Left lung (tissue), 1 donor: ENCODE results near the genes BANK1, ARHGEF38 and HADH.

- PRO-cap = no peak
These were observed 162.7 kb downstream of the PPP3CA start for GRCh38 chr4:101184618-101185111.

GRCh38 chr4:101200479-101201144 lies 146.7 kb downstream of the PPP3CA start:
- PRO-cap = no peak

GRCh38 chr4:101790374-101791311 lies at the start of gene BANK1:
Gene BANK1, plus strand, starts transcription at chr4:101790730.
- PRO-cap = bidirectional peak, plus-strand start at chr4:101790661, minus-strand start at chr4:101790882

DNA sequence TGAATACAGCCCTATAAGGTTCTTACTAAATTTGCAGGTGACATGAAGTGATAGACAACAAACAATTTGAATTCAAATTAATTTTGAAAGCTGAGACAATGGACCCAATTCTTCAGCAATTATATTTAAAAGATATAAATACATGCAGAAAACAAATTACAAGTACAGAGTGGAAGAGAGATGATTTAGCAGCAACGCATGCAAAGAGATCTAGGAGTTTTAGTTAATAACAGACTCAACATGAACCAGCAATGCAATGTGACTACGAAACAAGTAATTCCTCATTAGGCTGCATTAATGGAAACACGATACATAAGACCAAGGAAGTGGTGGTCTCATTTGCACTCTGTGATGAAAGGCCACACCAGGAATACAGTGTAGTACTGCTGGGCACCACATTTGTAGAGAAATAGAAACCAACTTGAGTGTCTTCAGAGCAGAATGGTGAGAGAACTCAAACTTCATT lies 50.6 kb downstream of the NFKB1 start:
- PRO-cap = no peak

DNA sequence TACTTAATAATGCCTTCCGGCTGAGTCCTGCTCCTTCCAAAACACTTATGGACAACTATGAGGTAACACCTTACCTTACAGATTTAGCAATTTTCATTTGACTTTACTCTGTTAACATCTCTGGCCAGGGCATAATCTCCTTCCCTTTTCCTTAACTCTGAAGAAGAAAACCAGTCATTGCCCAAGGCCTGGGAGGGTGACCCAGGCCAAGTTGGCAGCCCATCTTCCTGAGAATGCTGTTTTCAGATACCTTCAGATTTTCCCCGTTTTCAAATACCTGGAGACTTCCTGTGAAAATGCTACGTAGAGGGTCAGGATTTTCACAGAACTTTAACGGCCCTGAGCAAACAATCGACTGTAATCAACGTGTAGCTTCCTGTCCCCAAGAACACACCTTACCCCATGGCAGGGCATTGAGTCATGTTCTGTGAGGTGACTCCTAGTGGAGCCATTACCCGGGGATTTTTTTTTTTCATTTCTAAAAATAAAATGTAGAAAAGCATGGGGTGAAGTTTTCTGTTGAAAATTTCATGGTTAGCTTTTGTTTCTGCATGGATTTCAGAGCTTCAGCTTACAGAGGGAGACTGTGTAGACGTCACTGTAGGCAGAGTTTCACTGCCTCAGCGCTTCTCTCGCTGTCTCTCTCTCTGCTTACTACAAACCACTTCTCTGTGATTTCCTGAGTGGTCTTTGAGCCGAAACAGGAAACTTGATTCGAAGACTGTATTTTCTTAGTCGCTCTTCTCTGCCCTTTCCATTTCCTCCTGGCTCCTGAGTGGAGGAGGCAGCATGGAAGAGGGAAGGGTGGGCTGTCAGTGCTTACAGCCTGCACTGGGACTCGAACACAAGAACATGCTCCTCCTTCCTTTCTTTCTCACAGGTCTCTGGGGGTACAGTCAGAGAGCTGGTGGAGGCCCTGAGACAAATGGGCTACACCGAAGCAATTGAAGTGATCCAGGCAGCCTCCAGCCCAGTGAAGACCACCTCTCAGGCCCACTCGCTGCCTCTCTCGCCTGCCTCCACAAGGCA lies 111.7 kb downstream of the NFKB1 start:
- PRO-cap = no peak

- PRO-cap = no peak
These were observed 27.9 kb downstream of the MANBA start for GRCh38 chr4:102732684-102733372.

GRCh38 chr4:102793753-102794449 lies 33.1 kb upstream of the MANBA start:
- PRO-cap = no peak

- PRO-cap = unidirectional peak, minus-strand start at chr4:102808223
These were observed 19.5 kb downstream of the UBE2D3 start for GRCh38 chr4:102807432-102808656.

DNA sequence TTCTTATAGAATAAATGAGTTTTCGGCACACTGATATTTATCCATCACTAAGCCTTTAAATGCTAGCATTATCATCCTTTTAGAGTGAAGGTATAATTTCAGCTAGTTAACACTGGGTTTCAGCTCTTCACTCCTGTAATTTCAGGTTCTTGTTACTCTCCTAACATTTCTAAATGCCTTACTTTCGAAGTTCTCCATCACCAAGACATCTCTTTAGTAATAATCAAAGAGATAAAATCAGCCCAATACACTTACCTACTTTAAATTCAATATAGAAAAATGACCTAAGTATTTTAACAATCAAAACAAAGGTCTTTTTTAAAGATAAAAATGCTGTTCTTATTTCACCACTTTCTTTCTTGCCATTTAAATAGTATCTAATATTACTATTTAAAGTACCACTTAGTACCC lies 11.8 kb downstream of the UBE2D3 start:
- PRO-cap = no peak

DNA sequence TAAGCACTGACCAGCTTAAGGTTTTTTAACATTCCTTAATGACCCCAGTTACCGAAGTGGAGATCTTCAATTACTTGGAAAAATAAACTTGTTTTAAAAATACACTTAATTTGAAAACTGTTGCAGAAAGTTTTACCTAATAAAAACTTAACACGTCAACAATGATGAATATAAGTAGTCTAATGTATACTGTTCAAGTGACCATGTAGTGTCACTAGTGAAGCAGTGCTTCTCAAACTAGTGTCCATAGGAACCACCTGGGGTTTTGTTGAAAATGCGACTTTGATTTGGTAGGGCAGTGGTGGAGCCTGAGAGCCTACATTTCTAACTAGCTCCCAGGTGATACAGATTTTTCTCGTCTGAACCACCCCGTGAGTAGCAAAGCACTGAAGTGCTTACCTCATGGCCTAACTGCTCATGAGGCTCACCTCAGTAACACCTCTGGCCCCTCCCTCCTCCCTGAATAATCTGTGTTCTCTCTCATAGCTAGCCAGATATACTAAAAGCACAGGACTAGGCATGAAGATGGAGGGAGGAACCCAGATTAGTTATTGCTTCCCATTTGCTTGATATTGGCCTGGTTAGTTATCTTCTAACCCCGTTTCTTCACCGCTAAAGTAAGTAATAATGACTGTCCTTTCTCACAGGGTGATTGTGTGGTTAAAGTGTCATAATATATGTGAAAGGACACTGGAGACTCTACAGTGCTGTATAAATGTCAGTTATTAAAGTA lies 1.7 kb upstream of the UBE2D3 start:
- PRO-cap = unidirectional peak, minus-strand start at position 388 of the sequence

- PRO-cap = bidirectional peak, plus-strand start at chr4:105552642, minus-strand start at chr4:105552509
These were observed at the start of gene ARHGEF38 for GRCh38 chr4:105552206-105553281. Gene ARHGEF38, plus strand, starts transcription at chr4:105552620.

GRCh38 chr4:105569913-105570168 lies 17.4 kb downstream of the ARHGEF38 start:
- PRO-cap = no peak

GRCh38 chr4:105601178-105601861 lies 48.9 kb downstream of the ARHGEF38 start:
- PRO-cap = no peak

- PRO-cap = no peak
These were observed 116.4 kb downstream of the TBCK start for GRCh38 chr4:106199243-106200468.

DNA sequence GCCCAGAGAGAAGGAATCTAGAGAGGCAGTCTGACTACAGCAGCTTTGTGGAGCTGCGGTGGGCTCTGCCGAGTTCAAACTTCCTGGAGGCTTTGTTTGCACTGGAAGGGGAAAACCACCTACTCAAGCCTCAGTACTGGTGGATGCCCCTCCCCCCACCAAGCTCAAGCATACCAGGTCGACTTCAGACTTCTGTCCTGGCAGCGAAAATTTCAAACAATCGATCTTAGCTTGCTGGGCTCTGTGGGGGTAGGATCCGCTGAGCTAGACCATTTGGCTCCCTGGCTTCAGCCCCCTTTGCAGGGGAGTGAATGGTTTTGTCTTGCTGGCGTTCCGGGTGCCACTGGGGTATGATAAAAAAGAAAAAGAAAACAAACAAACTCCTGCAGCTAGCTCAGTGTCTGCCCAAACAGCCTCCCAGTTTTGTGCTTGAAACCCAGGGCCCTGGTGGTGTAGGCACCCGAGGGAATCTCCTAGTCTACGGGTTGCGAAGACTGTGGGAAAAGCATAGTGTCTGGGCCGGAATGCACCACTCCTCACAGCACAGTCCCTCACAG lies 57.6 kb downstream of the DKK2 start:
- PRO-cap = no peak

DNA sequence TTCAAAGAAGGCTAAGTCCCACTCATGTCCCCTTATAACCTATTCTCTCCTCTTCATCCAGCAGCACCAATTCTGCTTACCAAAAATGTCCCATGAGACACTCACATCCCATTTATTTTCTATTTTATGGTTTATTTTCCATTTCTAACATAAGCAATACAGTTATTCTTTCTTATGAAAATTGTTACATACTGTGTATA lies 200.3 kb upstream of the DKK2 start:
- PRO-cap = unidirectional peak, minus-strand start at position 84 of the sequence

DNA sequence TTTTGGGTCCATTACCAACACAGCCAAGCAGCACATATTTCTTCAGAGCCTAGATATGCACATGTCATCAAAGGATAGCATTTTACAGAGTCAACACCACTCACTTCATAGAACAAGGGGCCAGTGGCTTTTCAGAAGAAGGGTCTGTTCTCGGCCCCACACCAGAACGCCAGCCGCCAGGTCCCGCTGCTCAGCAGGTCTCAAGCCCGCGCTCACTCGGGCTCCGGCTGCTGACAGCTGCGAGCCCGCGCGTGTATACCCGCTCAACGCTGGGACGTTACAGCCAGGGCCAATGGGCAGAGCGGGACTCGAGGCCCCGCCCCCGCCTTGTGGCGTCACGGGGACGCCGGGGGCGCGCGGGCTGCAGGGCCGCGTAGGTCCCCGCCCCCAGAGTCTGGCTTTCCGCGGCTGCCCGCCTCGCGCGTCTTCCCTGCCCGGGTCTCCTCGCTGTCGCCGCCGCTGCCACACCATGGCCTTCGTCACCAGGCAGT lies at the start of gene HADH:
TSS of gene HADH (plus strand) at position 426 of the 491 bp plus-strand sequence.
- PRO-cap = bidirectional peak, plus-strand start at position 426 of the sequence, minus-strand start at position 229 of the sequence

GRCh38 chr4:108141350-108142050 lies 27.2 kb downstream of the LEF1 start:
- PRO-cap = no peak

DNA sequence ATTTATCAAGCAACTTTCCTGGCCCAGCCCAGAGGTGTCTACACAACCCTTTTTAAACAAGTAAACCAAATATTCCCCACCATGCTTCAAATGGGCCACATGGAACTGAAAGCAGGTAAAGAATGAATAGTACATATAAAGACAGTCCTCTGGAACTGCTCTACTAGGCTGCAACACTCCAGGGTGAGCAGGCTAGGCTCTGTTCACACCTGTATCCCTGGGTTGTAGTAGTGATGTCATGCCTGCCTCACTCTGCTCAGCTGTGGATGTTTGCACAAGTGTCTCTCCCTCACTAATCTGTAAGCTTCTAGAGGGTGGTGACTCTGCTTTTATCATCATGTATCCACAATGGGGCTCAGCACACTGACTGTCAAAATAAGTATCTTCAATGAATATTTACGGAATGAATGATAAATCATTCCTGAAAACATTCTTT lies 20.4 kb downstream of the LEF1 start:
- PRO-cap = no peak

GRCh38 chr4:108560394-108561264 lies 59.7 kb upstream of the RPL34 start:
- PRO-cap = no peak